GM19240 (cell line): ENCODE results near the gene PAIP1.

GRCh38 chr5:42516090-42516666 is 92.9 kb downstream of the GHR start:
- RRBS = no CpG with 5 or more reads among the region's 2 CpGs

DNA sequence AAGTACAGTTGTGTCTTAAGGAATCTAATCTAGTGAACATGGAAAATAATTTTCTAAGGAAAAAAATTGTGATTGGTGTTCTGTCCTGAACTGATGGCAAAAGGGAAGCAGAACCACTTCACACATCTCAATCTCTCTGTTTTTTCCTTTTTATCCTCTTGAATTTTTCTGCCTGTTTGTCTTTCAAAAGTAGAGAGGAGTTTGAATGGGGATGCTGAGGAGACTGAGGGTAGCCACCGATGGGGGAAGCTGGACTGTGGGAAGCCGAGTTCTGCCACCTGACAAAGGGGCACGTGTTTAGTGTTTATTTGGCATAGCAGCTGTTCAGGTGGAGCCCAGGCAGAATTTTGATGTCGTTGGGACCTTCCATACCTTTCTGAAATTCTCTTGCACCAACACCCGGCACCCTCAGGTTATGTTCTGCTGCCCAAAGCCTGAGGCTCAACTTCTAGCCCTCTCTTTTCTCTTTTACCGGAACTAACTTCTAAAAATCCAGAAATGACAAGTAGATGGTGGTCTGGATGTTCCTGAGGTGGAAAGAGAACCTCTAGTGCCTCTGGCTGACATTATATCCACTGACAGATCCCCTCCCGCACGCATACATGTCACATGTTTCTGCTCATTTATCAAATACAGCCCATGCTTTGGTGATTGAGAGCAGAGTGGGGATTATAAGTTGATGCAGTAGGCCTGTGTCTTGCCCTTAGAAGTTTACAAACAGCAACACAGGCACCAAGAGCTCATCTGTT is 127.4 kb downstream of the GHR start:
- RRBS = 51% methylated on average over 2 of the region's 8 CpGs

DNA sequence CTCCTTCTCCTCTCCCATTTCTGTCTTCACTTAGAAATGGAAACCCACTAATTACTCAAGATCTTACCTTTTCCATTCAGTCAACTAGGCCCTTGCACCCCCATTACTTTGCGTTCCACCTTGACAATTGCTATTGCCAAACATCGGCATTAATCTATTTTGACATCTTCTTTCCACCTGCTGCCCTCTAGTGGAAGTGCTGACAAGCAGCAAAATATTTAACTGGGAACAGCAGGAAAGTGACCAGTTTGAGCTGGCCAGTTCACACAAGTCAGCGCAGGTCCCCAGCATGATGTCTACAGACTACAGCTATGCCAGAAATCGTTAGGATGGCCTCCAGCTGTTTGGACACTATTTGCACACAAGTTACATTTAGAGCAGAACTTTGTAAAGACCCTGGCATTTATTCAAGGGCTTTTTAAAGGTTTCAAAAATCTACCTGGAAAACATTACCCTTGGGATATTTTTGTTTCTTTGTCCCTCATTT is 160.1 kb downstream of the GHR start:
- RRBS = no CpG with 5 or more reads among the region's 4 CpGs

DNA sequence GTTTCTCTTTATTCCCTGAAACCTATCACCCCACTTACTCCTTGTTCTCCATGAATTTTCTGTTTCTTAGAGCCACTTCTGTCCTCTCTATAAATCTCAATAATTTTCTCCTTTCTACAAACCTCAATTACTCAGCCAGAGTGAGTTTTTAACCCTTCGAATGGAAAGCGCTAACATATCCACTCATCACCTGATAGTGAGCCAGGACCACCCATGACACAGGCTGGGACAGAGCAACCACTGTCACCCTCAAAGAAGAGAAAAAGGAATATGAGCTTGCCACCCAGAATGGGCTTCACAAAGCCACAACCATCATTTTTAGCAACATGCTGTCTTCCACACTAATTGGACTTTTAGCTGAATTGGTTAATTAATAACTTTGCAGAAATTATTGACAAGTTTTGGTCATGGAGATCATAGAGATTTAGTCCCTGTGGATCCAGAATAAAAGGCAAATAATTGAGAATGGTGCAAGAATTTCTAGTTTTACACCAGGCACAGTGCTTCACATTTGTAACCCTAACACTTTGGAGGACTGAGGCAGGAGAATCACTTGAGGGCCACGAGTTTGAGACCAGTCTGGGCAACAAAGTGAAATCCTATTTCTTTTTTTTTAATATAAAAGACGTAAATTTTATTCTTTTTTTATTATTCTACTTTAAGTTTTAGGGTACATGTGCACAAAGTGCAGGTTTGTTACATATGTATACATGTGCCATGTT is 32.1 kb upstream of the SELENOP start:
- RRBS = no CpG with 5 or more reads among the region's 4 CpGs

GRCh38 chr5:42858521-42859151 is 46.9 kb upstream of the SELENOP start:
- RRBS = no CpG with 5 or more reads among the region's 7 CpGs

DNA sequence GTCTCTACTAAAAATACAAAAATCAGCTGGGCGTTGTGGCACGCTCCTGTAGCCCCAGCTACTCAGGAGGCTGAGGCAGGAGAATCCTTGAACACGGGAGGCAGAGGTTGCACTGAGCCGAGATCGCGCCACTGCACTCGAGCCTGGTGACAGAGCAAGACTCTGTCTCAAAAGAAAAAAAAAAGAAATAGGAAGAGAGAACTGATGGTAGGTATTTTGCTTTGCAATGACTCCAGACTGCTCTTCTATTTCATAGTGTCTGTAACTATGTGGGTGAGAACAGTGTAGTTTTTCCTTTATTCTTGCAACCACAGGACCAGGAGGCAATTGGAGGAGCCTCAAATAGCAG is 49.8 kb downstream of the ANXA2R start:
- RRBS = no CpG with 5 or more reads among the region's 7 CpGs

GRCh38 chr5:43007024-43007400 is 33.1 kb downstream of the ANXA2R start:
- RRBS = 76% methylated on average over 4 of the region's 18 CpGs

DNA sequence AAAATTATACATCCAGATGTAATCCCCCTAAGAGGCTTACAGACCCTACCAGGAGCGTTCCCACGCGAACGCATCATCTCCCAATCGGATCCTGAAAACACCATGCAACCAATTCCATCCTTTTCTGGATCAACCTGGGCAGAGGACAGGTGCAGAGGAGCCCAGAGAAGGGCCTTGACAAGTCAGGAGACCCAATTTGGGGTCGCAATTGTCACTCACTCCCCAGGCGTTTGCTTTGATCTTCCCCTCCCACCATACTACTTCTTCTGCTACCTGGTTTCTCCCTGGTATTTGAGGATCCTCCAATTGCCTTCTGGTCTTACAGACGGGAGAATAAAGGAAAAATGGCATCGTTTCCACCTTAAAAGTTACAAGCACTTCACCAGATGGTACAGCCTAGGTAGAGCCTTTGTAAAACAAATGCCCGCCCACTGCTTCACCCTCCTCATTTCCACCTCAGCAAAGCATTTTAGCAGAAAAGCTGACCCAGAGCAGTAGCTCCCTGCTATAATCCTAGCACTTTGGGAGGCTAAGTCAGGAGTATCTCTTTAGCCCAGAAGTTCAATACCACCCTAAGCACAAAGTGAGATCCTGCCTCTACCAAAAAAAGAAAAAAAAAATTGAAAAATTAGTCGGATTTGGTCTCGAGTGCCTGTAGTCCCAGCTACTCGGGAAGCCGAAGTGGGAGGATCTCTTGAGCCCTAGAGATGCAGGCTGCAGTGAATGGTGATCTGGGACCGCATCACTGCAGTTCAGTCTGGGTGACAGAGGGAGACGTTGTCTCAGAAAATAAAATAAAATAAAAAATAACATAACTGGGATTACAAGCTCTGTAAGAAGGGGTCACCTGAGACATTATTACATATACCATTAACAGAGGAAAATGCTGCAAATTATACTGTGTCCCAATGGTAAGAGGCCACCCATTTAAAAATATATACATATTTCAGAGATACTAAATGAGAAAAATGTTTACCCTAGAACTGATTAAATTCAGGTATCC is 5.2 kb upstream of the ANXA2R start:
- RRBS = no CpG with 5 or more reads among the region's 16 CpGs

GRCh38 chr5:43105287-43106069 is 15.2 kb upstream of the ZNF131 start:
- RRBS = no CpG with 5 or more reads among the region's 20 CpGs

GRCh38 chr5:43290097-43291278 is 22.7 kb downstream of the HMGCS1 start:
- RRBS = no CpG with 5 or more reads among the region's 3 CpGs

- RRBS = no CpG with 5 or more reads among the region's 5 CpGs
Measured at GRCh38 chr5:43298462-43299124, 14.6 kb downstream of the HMGCS1 start.

DNA sequence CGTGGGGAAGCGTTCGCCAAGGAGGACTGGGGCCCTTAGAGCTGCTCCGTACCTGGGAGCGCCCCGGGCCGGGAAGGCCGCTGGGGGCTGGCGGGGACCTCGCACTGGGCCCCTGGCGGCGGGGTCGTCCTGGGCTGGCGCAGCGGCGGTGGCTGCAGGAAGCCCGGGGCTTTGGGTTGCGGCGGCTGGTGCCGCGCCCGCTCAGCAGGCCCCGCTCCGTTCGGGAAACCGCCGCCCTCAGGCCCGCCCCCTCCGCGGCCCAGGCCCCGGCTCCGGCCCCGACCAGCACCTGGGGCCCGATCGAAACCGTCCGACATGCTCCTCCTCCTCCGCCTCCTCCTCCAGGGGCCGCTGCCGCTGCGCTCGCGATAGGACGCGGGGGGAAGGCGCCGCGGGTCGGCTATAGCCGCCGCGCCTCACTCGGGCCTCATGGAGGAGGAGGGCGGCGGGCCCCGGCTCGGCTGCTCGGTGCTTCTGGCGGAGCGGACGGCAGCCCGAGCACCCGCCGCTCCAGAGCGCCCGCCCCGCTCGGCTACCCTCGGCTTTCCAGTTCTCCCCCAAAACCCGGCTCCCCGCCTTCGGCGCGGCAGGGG is at the start of gene PAIP1:
TSS of gene PAIP1 (minus strand) at position 548 of the 593 bp plus-strand sequence.
- RRBS = 2% methylated on average over 20 of the region's 74 CpGs

DNA sequence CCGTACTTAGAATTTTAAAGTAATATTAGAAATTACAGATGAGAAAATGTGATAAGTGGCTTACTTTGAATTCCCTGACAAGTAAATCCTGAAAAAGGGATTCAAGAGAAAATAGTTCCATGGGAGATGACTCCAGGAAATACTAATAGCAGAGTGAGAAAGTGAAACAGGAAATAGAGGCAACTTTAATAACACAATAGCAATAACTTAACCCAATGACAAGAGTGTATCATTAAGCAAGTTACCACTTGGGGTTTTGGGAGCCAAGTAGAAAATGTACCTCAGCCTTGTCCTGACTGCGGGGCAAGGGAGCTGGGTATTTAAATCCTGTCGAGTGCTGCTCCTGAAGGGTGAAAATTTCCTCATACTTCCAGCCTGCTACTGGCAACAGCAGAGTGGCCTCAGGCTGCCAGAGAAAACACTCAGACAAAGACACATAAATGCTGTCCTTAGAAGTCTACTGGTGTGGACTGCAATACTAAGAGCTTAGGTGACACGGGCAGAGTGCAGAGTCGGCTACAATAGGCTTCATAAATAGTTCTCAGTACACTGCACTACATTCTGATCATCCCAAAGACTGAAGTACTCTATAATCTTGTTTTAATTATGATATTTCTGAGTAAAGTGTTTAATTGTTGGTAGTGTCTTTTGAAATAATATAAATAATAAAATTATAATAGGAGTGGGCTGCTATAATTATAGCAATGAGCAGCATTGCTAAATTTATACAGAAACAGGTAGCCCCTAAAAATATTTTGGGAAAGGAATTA is 112.5 kb upstream of the EMB start:
- RRBS = no CpG with 5 or more reads among the region's 5 CpGs

GRCh38 chr5:50665581-50666224 is 734 bp upstream of the PARP8 start:
- RRBS = no CpG with 5 or more reads among the region's 10 CpGs

GRCh38 chr5:50770224-50770762 is 103.9 kb downstream of the PARP8 start:
- RRBS = no CpG with 5 or more reads among the region's 4 CpGs

- RRBS = no CpG with 5 or more reads among the region's 11 CpGs
Measured at GRCh38 chr5:51381676-51382065, 1.6 kb upstream of the ISL1 start.

DNA sequence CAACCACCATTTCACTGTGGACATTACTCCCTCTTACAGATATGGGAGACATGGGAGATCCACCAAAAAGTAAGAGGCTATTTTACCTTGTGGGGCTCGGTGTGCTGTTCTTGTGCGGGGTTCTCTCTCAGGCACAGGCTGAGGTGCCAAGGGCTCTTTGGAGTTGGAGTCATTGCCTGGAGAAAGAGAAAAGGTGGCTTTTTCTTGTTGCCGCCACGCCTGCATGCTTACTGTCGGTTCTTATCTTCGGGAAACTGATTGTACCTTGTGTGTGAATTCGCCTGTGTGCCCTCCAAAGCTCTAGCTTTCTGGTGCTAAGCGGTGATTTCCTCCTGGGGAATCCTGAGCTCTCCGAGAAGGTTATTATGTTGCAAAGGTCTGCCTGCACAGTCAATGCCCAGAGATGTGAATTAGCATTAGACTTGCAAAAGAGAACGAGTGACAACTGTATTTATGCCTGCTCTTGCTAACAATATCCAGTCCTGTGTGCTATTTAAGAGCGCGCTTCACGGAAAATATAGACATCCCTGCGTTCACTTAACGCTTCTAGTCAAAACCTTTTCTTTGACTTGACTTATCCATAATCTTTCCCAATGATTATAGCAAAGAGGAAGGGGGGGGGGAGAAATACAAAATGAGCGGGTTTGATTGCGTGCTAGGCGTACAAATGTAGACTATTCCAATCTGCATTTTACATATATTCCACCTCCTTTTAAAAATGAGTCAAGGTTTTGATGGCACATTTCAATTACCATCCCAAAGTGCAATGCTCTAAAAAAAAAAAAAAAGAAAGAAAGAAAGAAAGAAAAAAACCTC is 591 bp downstream of the ISL1 start:
- RRBS = no CpG with 5 or more reads among the region's 18 CpGs

DNA sequence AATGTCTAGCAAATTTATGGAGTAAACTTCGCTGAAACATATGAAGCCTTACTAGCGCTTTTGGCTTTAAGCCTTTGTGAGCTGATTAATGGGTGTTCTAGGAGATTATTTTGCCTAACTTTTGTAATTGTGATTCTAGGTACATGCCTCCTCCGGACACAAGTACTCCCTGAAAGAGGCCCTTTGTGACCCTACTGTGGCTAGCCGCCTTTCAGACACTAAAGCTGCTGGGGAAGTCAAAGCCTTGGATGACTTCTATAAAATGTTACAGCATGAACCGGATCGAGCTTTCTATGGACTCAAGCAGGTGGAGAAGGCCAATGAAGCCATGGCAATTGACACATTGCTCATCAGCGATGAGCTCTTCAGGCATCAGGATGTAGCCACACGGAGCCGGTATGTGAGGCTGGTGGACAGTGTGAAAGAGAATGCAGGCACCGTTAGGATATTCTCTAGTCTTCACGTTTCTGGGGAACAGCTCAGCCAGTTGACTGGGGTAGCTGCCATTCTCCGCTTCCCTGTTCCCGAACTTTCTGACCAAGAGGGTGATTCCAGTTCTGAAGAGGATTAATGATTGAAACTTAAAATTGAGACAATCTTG is 13.7 kb downstream of the ITGA1 start:
- RRBS = 93% methylated on average over 2 of the region's 13 CpGs

DNA sequence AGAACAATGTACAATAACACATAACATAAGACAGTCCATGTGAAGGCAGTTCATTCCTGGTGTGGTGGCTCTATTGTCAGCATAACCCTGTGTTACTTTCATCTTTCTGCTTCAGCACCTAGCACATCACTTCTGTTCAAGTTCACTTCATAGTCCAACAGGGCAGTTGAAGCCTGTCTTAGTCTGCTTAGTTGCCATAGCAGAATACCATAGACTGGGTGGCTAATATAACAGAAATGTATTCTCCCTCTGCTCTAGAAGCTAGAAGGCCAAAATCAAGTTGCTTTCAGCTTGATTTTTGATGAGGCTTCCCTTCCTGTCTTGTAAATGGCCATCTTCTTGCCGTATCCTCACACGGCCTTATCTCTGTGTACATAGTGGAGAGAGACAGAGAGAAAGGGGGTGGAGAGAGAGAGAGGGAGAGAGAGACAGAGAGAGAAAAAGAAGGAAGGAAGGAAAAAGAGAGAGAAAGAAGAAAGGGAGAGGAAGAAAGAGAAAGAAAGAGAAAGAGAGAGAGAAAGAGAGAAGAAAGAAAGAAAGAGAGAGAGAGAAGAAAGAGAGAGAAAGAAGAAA is 46.4 kb downstream of the ITGA1 start:
- RRBS = no CpG with 5 or more reads among the region's 2 CpGs